AG04450 (cell line): ENCODE results near the gene GARNL3.

- CAGE, long polyA plus RNA, result no peak
- RRBS, result no CpG with 5 or more reads among the region's 8 CpGs
Measured at GRCh38 chr9:127264635-127265284, at the start of gene GARNL3. Gene GARNL3 (plus strand): TSS chr9:127264774.

DNA sequence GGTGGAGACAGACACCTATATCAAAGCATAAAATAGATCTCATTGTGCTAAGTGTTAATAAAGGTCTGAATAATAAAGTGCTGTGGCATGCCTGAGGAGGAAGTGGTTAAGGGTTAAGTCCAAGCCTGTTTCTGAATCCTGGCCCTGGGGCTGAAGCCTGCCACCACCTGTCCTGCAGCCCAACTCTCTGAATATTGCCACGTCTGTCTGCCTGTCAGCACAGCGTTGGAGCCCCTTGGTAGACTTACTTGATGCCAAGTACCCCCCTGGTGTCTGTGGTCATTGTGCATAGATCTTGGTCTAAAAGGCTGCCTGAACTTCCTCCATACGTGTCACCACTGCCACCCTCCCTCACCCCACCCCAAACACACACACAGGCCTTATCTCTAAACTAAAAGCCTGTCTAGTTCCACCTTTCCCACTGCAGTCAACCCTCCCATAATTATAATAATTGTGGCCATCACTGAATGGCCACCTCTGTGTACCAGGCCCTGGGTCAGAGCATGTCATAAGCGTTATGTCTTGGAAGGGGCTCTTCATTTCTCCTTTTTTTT lies 35.4 kb upstream of the SLC2A8 start:
- CAGE, long polyA plus RNA, result no peak
- RRBS, result no CpG with 5 or more reads among the region's 4 CpGs

DNA sequence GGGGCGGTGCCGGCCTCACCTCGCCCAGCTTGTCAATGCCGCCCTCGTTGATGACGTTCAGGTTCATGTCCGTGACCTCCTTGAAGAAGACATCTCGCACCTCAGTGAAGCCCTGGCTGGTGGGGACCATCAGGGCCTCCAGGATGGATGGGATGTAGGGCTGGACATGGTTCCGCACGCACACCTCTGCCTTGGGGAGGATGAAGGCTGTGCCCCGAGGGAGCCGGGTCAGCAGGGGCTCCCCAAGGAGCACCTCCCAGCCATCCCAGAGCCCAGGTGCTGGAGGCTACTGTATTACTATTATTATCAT lies 58.8 kb downstream of the LRSAM1 start:
- CAGE, long polyA plus RNA, result no peak
- RRBS, result 59% methylated on average over 2 of the region's 12 CpGs

GRCh38 chr9:127536850-127537629 lies 31.8 kb downstream of the NIBAN2 start:
- CAGE, long polyA plus RNA, result no peak
- RRBS, result no CpG with 5 or more reads among the region's 16 CpGs

DNA sequence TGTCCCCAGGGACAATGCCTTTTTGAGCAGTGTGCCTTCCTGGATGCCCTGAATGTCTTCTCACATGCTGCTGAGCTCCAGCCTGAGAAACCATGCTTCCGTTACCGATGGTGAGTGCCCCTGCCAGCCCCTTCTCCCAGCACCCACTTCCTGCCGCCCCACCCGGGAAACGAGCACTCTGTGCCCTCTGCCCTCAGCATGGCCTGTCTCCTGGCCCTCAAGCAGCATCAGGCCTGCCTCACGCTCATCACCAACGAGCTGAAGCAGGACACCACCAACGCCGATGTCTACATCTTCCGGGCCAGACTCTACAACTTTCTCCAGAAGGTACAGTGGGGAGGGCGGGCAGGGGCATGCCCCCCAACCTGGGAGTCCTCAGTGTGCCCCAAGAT lies 4.2 kb downstream of the TTC16 start:
- CAGE, long polyA plus RNA, result no peak
- RRBS, result no CpG with 5 or more reads among the region's 11 CpGs

DNA sequence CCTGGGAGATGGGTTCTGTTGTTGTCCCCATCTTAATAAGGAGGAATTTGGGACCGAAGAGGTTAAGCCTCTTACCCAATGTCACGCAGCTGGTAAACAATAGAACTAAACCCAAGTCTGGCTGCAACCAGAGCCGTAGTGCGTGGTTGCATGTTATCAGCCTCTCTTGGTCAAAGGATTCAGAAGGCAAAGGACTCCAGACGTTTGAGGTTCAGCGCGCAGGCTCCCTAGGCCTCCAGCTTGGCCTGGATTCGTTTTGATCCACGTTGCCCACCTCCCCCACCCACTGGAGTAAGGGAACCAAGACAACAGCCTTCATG lies 762 bp upstream of the TOR2A start:
- CAGE, long polyA plus RNA, result no peak
- RRBS, result no CpG with 5 or more reads among the region's 9 CpGs

DNA sequence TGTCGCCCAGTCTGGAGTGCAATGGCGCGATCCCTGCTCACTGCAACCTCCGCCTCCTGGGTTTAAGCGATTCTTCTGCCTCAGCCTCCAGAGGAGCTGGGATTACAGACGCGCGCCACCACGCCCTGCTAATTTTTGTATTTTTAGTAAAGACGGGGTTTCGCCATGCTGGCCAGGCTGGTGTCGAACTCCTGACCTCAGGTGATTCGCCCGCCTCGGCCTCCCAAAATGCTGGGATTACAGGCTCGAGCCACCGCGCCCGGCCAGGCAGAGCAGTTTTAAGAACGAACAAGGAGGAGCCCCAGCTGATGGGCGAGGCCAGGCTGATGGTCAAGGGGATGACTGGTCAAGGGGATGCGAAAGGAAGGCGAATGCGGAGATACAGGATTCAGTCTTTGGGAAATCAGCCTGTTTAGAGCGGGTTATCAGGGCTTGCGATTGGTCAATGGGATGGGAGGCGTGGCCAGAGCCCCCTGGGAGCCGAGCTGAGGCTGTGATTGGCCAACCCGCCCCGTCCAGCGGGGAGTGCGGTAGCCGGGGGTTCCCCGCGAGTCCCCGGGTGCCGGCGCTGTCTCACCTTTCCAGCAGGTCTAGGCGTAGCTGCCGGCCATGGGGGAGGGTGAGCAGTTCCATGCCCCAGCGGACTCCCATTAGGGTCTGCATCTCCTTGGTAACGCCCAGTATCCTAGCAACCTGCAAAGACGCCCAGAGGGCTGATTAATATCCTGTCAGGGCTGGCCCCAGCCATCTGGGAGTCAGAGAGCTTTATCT lies 7.4 kb upstream of the TOR2A start:
- CAGE, long polyA plus RNA, result no peak
- RRBS, result 36% methylated on average over 3 of the region's 43 CpGs

GRCh38 chr9:127776295-127776730 lies 2.2 kb downstream of the SH2D3C start:
- CAGE, long polyA plus RNA, result no peak
- RRBS, result no CpG with 5 or more reads among the region's 7 CpGs

- CAGE, long polyA plus RNA, result no peak
- RRBS, result no CpG with 5 or more reads among the region's 5 CpGs
Measured at GRCh38 chr9:127783698-127784050, 2.2 kb upstream of the CDK9 start.

GRCh38 chr9:127794298-127795204 lies 8.1 kb upstream of the FPGS start:
- CAGE, long polyA plus RNA, result no peak
- RRBS, result no CpG with 5 or more reads among the region's 19 CpGs

GRCh38 chr9:127816739-127817578 lies 14.3 kb downstream of the FPGS start:
- CAGE, long polyA plus RNA, result no peak
- RRBS, result no CpG with 5 or more reads among the region's 14 CpGs

DNA sequence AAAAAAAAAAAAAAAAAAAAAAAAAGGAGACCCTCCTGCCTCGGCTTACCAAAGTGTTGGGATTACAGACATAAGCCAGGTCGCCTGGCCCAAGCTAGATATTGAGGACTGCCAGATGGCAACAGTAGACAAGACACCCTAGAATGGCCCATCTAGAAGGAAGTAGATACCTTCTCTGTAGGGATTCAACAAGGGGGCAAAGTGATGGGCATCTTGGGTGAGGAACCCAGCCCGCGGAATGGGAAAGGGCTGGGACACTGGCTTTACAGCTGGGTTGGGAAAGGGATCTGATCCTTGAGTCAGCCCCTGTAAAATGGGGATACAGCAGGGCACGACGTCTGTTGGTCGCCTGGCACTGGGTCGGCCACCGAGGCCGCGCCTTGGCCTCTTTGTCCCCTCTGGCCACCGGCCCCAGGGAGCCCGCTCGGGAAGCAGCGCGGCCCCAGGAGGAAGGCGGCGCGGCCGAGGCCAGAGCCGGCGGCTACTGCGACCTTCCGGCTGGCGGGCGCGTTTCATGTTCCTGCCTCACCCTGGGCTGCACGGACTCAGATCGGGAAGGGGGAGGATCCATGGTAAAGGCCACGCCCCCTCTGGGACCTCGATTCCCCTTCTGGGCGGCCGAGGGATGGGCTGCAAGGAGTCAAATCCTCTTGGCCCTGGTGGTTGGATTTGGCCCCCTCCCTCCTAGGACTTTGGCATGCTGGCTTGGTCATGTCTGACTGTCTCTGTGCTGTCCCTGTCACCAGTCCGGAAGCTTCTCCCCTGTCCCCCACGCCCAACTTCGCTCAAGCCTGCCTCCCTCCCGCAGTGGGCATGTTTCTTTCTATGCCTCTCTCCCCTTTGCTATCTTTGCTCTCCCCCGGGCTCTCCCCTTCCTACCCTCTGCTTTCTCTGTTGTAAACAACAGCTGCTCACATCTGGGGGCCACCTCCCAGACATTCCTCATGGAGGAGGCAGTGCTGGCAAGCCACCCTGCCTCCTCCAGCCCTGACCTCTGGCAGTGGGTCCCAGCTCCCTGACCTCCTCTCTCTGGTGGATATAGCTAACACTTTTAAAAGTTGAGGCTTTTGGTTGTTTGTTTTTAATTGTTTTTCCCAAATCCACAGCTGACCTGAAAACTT lies 25.7 kb downstream of the FPGS start:
- CAGE, long polyA plus RNA, result no peak
- RRBS, result 12% methylated on average over 14 of the region's 38 CpGs

DNA sequence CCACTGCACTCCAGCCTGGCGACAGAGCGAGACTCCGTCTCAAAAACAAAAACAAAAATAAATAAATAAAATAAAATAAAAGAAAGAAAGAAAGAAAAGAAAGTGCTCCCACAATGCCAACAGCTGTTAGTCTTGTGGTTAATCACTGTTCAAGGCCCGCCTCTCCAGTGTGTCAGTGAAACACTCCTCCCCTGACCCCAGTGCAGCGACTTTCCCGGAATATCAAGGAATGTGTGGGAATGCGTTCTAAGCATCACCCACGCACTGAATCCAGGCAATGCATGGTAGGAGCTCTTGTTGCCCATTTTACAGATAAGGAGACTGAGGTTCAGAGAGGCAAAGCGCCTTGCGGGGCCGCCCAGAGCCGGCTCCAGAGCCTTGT lies 1.1 kb downstream of the ST6GALNAC6 start:
- CAGE, long polyA plus RNA, result no peak
- RRBS, result no CpG with 5 or more reads among the region's 12 CpGs

- CAGE, long polyA plus RNA, result no peak
- RRBS, result 2% methylated on average over 10 of the region's 47 CpGs
Measured at GRCh38 chr9:127921388-127922148, 4.7 kb upstream of the ST6GALNAC4 start.

- CAGE, long polyA plus RNA, result no peak
- RRBS, result no CpG with 5 or more reads among the region's 33 CpGs
Measured at GRCh38 chr9:127944529-127945022, 6.9 kb upstream of the DPM2 start.

GRCh38 chr9:127950298-127951487 lies 13.0 kb upstream of the DPM2 start:
- CAGE, long polyA plus RNA, result no peak
- RRBS, result 84% methylated on average over 9 of the region's 33 CpGs

DNA sequence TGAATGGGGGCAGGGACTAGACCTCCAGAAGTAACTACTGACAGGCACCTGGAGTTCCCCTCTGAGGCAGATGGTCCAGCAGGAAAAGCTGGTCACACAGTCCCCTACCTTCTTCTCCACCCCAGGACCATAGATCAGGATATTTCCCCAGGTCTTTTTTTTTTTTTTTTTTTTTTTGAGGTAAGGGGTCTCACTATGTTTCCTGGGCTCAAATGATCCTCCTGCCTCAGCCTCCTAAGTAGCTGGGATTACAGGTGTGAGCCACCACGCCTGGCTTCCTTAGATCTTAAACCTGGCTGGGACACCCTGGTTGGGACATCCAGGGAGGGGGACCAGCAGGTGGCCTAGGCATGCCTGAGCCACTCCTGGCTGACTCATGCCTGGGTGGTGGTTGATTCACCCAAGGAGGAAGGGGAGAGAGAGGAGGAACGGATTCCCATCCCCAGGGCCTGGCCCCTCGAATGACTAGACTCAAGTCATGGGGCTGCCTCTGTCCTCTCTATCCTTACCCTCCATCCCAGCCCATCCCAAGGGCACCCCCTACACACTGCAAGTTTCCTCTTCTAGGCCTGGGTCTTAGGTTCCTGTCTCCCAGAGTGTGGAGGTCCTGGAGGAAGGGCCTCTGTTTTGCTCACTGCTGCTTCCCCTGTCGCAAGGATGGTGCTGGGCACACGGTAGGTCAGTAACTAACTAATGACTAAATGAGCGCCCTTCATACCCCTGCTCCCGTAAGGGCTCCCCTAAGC lies 12.8 kb downstream of the EEIG1 start:
- CAGE, long polyA plus RNA, result no peak
- RRBS, result no CpG with 5 or more reads among the region's 7 CpGs

- CAGE, long polyA plus RNA, result no peak
- RRBS, result no CpG with 5 or more reads among the region's 8 CpGs
Measured at GRCh38 chr9:128026667-128027134, 40.4 kb downstream of the NAIF1 start.

DNA sequence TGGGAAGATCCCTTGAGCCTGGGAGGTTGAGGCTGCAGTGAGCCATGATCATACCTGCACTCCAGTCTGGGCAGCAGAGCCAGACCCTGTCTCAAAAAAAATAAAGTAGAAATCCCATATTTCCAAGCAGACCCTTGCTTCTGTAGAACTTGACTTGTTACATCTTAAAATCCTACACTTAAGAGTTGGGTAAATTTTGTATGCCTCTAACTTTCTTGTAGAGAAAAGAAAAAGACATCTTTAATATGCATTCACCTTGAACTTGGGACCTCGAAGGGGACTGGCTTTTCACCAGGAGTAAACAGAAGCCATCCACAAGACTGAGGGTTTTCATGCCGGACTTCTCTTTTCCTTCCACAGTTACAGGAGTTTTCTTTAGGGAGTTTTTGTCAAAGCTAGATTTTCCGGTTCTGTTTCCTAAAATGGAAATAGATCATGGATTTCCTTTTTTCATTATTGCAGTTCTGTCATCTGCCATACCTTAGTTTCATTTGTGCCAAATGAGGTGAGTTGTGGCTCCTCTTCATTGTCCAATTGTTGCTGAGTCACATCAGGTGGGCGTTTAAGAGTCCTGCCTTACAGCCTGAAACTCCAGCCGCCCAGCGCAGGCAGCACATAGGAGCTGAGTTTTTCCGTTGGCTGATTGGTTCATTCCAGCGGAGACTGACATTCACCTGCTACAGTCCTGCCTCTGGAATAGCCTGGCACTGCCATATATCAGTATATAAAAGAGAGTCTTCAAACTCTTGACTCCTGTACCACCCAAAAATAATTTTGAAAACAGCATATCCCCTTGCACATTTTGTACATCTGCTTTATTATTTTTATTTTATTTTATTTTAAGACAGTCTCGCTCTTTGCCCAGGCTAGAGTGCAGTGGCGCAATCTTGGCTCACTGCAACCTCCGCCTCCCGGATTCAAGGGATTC lies 14.1 kb downstream of the SLC25A25 start:
- CAGE, long polyA plus RNA, result no peak
- RRBS, result no CpG with 5 or more reads among the region's 12 CpGs

DNA sequence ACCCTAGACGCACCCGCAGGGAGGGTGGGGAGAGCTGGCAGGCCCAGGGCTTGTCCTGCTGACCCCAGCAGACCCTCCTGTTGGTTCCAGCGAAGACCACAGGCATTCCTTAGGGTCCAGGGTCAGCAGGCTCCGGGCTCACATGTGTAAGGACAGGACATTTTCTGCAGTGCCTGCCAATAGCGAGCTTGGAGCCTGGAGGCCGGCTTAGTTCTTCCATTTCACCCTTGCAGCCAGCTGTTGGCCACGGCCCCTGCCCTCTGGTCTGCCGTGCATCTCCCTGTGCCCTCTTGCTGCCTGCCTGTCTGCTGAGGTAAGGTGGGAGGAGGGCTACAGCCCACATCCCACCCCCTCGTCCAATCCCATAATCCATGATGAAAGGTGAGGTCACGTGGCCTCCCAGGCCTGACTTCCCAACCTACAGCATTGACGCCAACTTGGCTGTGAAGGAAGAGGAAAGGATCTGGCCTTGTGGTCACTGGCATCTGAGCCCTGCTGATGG lies 19.9 kb downstream of the PTGES2 start:
- CAGE, long polyA plus RNA, result no peak
- RRBS, result 48% methylated on average over 3 of the region's 11 CpGs